ENCODE data around the genes SLCO1B3, SLCO1B1, GOLT1B and GYS2.

DNA sequence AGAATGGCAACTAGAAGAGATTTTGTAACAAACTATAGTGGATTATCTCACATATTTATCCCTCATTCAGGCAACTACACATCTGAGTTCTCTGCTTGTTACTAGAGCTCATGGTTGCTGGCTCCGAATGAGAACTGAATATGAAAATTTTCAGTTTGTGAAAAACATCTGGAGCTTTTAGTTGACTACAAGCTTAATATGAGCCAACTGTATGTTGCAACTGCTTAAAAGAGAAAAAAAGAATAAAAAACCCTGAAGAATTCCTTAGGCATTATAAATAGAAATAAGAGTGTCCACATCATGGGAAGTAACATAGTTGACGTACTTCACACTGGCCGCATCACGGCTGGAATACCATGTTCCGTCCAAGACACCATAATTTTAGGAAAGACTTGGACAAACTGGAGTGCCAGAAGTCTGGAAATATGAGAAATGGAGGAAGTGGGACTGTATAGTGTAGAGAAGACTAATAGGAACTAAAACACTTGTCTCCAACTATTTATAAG is 57.9 kb downstream of the PDE3A start:
- RRBS = no CpG with 5 or more reads among the region's 5 CpGs

- RRBS = no CpG with 5 or more reads among the region's 3 CpGs
Observed at GRCh38 chr12:20810321-20810932, at the start of gene SLCO1B3. Gene SLCO1B3 (plus strand): TSS chr12:20810705.

GRCh38 chr12:20868086-20868559 is 57.6 kb downstream of the SLCO1B3 start:
- RRBS = no CpG with 5 or more reads among the region's 1 CpG

GRCh38 chr12:21130793-21131478 is at the start of gene SLCO1B1:
Gene SLCO1B1 (plus strand): TSS chr12:21131194.
- RRBS = no CpG with 5 or more reads among the region's 3 CpGs

DNA sequence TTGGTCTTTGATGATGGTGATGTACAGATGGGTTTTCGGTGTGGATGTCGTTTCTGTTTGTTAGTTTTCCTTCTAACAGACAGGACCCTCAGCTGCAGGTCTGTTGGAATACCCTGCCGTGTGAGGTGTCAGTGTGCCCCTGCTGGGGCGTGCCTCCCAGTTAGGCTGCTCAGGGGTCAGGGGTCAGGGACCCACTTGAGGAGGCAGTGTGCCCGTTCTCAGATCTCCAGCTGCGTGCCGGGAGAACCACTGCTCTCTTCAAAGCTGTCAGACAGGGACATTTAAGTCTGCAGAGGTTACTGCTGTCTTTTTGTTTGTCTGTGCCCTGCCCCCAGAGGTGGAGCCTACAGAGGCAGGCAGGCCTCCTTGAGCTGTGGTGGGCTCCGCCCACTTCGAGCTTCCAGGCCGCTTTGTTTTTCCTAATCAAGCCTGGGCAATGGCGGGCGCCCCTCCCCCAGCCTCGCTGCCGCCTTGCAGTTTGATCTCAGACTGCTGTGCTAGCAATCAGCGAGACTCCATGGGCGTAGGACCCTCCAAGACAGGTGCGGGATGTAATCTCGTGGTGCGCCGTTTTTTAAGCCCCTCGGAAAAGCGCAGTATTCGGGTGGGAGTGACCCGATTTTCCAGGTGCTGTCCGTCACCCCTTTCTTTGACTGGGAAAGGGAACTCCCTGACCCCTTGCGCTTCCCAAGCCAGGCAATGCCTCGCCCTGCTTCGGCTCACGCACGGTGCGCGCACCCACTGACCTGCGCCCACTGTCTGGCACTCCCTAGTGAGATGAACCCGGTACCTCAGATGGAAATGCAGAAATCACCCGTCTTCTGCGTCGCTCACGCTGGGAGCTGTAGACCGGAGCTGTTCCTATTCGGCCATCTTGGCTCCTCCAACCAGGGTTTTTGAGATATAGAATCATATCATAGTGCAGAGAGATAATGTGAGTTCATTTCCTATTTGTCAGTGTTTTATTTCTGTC is 83.5 kb downstream of the SLCO1B1 start:
- RRBS = no CpG with 5 or more reads among the region's 40 CpGs

DNA sequence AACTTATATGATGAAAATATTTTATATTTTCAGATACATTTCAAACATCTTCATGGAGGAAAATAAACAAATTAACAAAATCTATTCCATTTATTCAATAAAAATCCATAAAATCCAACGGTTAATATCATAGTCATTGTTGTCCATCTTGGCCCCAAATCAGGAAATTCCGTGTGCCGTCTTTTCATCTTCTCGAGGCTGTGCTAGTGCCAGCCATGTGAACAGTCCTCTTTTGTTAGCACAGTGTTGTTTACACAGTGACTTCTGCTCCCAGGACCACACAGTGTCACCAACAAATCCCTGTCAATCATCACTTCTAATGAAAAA is 1.8 kb upstream of the SLCO1A2 start:
- RRBS = no CpG with 5 or more reads among the region's 4 CpGs

DNA sequence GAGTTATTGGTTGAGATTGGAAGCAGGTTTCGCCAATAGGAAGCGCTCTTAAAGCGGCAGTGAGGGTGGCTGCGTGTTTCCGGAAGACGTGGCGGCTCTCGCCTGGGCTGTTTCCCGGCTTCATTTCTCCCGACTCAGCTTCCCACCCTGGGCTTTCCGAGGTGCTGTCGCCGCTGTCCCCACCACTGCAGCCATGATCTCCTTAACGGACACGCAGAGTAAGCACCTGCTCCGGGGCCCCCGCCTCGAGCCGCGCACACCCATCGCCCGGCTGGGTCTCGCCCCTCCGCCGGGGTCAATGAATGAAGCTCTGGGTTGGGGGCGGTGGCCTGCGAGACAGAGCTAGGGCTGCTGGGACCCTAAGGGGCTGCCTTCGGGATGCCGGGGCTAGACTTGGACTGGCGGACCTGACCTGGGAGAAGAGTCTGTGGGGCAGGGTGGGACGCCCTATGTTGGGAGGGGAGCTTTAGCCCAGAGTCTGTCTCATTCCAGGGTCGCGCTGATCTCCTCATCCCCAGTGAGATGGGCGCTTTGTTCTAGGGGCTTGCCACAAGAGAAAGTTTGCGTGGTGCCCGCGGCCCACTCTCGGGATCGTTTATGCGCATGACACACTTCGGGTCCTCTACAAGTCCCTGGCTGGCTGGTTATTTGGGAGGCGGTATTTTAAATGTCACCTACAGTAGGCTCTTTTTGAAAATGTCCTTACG is at the start of gene GOLT1B:
GOLT1B (plus strand) TSS at position 59 of the 707 bp plus-strand sequence.
- RRBS = 2% methylated on average over 11 of the region's 43 CpGs

DNA sequence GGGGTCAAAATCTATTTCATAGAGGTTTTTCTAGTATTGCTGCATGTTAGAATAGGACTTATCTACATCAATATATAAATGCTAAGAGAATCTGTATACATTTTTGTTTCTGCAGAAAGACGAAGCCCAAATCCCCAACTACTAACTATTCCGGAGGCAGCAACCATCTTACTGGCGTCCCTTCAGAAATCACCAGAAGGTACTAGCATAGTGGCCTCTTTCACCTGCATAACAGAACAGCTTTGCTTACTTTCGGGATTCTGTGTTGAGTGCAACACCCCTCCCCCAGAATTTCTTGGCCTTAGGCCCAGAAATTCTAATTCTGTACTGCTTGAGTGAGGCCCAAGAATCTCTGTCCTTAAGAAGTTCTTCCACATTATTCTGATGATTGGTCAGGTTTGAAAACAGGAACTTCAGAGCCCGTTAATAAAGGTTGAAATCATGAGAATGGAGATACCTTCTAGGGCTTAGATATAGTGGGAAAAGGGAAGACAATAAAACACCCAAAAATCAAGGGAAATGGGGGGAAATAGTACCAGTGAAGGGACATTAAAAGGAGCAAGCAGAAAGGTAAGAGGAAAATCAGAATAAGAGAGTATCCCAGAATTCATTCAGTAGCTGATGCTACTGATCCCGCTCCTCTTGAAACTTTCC is 2.9 kb downstream of the SPX start:
- RRBS = no CpG with 5 or more reads among the region's 6 CpGs

DNA sequence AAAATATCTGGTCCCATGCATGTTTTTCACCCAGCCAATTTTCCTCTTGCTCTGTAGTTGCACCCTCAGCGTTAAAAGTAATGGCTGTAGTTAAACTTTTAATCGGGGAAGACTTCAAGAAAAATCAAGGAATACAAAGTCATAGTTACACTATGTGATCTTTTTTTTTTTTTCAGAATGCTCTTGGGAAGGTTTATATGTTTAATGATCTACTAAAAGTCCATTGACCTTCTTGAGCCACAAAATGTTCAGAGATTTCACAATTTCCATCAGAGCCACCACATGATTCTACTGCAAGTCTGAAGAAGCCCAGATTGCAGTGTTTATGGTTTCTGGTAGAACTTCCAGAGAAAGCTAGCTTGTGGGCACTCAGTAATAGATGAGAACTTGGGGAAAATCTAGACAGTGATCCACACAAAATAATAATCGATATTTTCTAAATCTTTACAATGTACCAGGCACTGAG is 38.4 kb downstream of the GYS2 start:
- RRBS = no CpG with 5 or more reads among the region's 3 CpGs

DNA sequence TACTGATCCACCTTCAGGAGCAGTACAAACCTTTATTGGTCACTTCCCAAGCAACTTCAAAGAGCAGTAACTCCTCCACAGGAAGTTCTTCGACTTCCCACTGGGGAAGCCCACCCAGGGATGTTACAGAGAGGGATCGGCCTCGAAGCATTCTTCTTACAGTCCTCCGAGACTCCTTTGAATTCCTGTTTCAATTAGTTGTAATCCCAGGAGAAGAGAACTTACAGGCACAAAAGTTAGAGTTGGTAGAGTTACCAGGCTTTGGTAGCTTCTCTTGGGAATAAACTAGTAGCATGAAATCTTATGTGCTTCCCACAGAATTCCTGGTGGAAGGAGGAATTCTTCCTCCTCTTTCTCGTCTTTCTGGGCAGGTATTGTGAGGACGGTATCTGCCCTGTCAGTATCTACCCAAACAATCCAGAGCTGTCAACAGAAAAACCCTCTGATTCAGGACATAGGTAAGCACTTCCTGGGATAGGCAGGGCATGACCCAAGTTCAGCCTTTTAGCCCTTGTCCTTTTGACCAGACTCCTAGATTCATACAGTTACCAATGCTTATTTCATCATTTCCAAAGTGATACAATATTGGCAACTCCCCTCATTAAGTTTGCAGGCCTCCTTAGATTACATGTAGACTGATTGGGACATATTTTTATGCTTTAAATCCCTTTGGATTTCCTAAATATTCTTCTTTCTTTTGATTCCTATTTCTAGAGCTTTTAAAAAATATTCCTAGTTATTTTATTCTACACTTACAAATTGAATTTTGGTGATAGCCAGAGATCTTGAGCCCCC is at the start of gene GYS2:
GYS2 (minus strand) TSS at position 406 of the 795 bp plus-strand sequence.
- RRBS = no CpG with 5 or more reads among the region's 6 CpGs

GRCh38 chr12:21646697-21647479 is 10.8 kb downstream of the LDHB start:
- RRBS = no CpG with 5 or more reads among the region's 2 CpGs

DNA sequence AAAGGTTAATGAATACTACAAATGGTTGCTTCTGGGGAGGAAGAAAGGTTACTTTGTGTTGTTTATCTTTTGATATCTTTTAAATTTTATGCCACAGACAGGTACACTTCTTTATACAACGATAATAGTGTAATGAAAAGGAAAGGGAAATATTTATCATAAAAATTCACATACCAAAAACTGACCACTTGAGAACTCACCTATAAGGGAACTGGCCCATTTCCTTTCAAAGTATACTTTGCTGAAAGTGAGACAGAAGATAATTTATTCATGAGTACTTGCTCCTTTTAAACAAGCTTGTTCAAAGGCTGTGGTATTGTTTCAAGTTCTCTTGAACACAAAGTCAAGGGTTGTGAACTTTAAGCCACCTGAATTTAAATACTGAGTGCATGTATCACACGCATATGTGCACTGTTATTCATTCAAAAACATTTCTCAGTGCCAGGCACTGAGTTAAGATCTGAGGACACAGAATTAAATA is 19.0 kb upstream of the LDHB start:
- RRBS = no CpG with 5 or more reads among the region's 2 CpGs

- RRBS = no CpG with 5 or more reads among the region's 12 CpGs
Observed at GRCh38 chr12:21765900-21766422, 8.5 kb downstream of the KCNJ8 start.

GRCh38 chr12:21831895-21832169 is 57.3 kb upstream of the KCNJ8 start:
- RRBS = no CpG with 5 or more reads among the region's 1 CpG

GRCh38 chr12:22627861-22628655 is 3.1 kb downstream of the ETNK1 start:
- RRBS = no CpG with 5 or more reads among the region's 6 CpGs

- RRBS = no CpG with 5 or more reads among the region's 2 CpGs
Observed at GRCh38 chr12:23803219-23804104, 146.0 kb downstream of the SOX5 start.

DNA sequence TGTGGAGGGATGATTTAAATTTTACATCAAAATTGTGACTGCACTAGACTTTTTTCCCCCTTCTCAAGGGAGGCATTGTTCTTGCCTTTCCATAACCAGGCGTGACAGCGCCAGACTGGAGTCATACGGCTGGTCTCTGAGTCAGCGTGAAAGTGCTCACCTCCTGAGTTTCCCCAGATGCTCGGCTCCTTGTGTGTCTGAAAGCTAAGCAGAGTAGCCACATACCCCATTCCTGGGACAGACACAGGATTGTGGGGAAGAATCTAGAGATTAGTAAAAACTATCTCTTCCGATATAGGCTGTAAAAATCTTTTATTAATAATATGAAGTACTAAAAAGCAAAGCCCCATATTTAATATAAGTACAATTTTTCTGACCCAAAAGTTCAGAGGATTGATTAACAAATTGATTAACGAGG is 43.1 kb downstream of the SOX5 start:
- RRBS = no CpG with 5 or more reads among the region's 7 CpGs

- RRBS = no CpG with 5 or more reads among the region's 5 CpGs
Observed at GRCh38 chr12:24535603-24535952, 413.3 kb downstream of the BCAT1 start.

DNA sequence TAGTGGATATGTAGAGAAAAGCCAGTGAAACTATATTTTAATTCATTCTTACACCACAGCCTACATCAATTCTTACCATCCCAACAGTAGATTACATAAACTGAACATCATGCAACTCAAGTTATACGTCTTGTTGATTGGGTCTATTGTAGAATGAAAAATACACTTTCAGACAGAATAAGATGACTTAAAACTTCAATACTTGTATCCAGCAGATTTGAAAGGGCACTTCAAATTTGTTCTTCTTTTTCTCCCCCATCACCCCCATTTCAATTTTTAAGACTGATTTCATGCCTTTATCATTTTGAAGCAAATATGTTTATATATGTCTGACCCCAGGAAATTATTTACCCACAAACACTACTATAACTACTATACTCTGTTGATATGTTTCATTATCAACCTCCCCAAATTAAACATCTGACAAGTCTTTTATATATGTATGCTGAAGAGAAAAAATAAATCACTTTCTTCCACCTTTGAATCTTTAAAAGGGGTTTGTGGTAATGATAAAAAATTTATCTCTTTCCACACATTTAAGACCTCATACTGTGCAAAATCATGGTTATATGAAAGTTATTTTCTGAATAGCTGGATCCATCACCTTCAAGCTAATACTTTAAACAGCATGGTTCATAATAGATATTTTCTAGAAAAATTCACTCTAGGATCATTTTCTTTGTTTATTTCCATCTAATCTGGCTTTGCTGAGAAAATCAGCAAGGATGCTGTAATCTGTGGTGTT is 135.9 kb downstream of the BCAT1 start:
- RRBS = no CpG with 5 or more reads among the region's 1 CpG

- RRBS = no CpG with 5 or more reads among the region's 6 CpGs
Observed at GRCh38 chr12:24933079-24933608, 15.8 kb downstream of the BCAT1 start.

Data from Jurkat, Clone E6-1 (cell line).